OVCAR3 (cell line): ENCODE measurements around the genes STK11 and DAZAP1.

DNA sequence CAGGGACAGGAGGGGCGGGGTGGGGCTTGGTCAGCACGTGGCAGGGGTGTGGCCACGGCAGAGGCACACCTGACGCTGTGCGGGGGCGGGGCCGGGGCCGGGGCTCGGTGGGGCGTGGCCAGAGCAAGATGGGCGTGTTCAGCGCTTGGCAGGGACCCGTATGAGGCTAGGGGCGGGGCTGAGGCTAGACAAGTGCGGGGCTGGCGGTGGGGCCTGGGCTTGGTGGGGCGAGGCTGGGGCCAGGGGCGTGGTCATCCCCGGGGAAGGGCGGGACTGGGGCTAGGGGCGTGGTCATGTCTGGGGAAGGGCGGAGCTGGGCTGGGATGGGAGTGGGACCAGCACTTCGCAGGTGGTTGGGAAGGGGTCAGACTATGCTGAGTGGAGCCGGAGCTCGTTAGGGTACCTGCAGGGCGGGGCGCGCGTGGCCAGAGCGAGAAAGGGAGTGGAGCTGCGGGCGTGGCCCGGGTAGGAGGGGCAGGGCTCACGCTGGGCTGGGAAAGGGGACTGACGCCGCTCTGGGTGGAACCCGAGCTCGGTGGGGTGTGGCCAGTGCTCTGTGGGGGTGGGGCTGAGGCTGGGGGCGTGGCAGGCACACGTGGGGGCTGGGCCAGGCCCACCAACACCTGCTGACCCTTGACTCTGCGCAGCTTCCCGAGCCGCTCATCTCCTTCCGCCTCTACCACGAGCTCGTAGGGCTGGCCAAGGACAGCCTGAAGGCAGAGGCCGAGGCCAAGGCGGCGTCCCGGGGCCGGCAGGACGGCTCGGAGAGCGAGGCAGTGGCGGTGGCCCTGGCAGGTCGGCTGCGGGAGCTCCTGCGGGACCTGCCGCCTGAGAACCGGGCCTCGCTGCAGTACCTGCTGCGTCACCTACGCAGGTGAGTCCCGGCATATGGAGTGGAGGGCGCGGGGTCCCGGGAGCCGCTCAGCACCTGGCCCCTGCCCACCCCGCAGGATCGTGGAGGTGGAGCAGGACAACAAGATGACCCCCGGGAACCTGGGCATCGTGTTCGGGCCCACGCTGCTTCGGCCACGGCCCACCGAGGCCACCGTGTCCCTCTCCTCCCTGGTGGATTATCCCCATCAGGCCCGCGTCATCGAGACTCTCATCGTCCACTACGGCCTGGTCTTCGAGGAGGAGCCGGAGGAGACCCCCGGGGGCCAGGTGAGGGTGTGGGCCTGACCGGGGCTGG is 12.6 kb downstream of the POLR2E start:
- RRBS: 14% methylated on average over 30 of the region's 87 CpGs

DNA sequence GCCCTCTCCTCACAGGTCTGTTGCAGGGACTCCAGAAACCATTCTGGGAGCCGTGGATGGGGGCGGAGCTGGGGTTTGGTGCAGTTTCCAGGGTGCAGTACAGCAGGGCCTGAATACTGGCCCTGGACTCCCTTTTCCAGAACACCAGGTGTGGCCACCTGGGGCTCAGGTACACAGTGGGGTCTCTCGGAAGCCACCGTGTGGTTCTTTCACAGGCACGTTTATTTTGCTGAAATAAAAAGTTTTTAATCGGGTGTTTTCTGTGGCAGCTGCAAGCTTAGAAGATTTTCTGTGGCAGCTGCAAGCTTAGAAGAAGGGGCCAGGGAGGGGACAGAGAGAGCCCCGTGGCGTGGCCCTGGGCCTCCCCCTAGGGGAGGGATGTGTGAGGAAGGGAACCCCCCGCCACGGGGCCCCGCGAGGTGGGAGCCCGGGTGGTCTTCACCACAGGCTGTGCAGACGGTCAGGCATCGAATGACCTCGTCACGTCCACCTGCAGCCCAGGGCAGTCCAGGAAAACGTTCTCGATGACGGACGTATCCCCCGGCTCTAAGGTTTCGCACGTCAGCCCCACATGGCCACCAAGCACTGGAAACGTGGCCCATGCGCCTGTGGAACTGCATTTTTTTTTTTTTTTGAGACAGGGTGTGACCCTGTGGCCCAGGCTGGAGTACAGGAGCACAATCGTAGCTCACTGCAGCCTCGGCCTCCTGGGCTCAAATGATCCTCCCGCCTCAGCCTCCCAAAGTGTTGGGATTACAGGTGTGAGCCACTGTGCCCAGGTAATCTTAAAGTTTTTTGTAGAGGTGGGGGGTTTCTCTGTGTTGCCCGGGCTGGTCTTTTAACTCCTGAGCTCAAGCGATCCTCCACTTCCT is 8.6 kb downstream of the POLR2E start:
- RRBS: 97% methylated on average over 7 of the region's 31 CpGs

DNA sequence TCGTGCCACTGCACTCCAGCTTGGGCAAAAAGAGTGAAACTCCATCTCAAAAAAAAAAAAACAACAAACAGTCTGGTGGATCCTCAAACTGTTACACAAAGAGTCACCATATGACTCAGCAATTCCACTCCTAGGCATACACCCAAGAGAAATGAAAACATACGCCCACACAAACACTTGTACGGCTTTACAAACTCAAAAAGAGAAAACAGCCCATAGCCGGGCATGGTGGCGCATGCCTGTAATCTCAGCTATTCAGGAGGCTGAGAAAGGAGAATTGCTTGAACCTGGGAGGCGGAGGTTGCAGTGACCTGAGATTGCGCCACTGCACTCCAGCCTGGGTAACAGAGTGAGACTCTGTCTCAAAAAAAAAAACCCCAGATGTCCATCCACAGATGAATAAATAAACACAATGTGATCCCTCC is 4.2 kb upstream of the GPX4 start:
- RRBS: no CpG with 5 or more reads among the region's 7 CpGs

DNA sequence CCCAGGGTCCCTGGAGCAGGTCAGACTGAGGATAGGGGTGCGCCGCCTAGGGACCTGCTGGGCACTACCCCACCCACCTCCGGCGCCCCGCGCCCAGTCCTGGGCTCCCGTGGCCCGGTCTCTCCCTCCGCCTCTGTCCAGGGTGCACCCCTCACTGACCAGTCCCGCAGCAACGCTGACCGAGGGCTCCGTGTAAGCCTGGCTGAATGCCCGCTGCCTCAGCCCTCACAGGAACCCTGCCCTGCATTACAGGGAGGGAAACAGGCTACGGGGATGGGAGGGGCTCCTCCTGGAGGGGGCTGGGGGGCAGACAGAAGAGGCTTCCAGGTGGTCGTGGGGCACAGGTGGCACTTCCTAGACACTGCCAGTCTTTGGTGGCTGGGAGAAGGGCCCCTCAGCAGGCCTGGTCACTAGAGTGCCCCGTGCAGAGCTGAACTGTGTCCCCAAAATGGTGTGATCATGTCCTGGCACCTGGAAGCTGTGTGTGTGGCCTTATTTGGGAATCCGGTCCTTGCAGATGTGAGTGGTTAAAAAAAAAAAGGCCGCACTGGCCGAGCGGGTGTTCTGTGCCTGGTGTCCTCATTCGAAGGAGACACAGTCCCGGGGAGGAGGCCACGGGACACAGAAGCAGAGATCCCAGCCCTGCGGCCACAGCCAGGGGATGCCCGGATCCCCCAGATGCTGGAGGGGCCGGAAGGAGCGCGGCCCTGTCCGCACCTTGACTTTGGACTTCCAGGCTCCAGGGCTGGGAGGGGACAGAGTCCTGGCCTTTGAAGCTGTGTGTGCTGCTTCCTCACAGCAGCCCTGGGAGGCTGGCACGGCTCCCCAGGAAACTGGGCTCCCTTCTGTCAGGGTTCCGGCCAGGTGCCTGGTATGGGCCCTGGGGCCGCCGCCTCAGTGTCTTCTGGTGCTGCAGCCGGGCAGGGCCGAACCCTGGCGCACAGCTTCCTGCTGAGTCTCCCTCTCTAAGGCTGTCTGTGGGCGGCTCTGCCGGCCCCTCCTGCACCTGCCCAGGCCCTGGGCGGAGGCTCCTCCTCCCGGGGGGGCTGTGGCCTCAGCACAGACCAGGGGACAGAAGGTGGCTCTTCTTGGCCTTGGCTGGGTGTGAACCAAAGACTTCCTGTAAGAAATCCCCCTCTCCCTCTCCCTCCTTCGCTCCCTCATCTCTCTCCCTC is 32.1 kb downstream of the GPX4 start:
- RRBS: 90% methylated on average over 20 of the region's 42 CpGs

GRCh38 chr19:1146874-1147262 is 27.2 kb downstream of the SBNO2 start:
- RRBS: no CpG with 5 or more reads among the region's 15 CpGs

DNA sequence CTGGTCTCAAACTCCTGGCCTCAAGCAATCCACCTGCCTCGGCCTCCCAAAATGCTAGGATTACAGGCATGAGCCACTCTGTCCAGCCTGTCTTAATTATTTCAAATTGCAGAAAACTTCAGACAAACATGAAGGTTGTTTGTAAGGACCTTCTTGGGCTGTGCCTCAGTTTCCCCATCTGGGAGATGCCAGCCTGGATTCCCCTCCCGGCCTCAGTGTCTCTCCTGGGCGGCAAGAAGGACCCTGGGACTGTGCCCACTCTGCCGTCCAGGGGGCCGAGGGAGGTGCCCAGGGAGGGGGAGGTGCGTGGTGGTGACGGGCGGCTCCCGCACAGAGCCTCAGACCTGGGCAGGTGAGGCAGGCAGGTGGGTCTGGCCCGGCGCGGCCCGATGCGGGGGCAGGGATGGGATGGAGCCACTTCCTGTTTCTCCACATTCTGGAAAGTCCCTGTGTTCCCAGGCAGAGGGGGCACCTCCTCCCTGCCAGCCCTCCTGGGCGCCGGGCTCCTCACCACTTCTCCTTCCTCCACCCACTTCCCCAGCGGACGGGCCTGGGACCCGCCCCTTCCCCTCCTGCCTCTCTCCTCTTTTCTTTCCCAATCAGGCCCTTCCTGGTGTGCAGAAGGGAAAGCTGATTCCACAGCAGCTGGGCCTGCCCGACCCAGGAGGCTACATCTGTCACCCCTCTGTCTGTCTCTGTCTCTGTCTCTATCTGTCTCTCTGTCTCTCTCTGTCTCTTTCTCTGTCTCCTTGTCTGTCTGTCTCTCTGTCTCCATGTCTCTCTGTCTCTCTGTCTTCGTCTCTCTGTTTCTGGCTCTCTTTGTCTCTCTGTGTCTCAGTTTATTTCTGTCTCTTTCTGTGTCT is 6.3 kb upstream of the SBNO2 start:
- RRBS: 0% methylated on average over 2 of the region's 21 CpGs

GRCh38 chr19:1192402-1192710 is 13.2 kb upstream of the STK11 start:
- RRBS: no CpG with 5 or more reads among the region's 13 CpGs

DNA sequence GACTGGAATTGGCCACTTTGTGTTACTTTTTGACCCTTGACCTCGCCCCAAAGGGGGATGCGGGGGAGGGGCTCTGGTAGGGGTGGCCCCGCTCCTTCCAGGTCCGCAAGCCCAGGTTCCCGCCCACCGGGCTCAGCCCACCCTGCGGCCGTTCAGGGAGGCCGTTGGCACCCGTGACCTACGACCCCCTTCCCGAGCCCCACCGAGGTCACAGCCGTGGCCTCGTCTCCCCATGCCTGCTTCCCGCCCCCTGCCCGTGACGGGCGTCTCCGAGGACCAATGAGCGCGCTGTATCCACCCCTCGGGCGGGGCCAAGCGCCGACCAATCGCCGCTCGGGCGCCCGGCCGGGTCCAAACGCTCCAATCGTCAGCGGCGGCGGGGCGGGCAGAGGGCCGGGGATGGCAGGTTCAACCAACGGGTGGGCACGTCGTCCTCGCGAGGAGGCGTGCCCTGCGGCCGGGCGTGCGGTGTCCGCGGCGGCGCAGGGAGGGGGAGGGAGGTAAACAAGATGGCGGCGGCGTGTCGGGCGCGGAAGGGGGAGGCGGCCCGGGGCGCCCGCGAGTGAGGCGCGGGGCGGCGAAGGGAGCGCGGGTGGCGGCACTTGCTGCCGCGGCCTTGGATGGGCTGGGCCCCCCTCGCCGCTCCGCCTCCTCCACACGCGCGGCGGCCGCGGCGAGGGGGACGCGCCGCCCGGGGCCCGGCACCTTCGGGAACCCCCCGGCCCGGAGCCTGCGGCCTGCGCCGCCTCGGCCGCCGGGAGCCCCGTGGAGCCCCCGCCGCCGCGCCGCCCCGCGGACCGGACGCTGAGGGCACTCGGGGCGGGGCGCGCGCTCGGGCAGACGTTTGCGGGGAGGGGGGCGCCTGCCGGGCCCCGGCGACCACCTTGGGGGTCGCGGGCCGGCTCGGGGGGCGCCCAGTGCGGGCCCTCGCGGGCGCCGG is at the start of gene STK11:
Gene STK11, plus strand, starts transcription at position 498 of the 940 bp plus-strand sequence.
- RRBS: 4% methylated on average over 58 of the region's 129 CpGs

DNA sequence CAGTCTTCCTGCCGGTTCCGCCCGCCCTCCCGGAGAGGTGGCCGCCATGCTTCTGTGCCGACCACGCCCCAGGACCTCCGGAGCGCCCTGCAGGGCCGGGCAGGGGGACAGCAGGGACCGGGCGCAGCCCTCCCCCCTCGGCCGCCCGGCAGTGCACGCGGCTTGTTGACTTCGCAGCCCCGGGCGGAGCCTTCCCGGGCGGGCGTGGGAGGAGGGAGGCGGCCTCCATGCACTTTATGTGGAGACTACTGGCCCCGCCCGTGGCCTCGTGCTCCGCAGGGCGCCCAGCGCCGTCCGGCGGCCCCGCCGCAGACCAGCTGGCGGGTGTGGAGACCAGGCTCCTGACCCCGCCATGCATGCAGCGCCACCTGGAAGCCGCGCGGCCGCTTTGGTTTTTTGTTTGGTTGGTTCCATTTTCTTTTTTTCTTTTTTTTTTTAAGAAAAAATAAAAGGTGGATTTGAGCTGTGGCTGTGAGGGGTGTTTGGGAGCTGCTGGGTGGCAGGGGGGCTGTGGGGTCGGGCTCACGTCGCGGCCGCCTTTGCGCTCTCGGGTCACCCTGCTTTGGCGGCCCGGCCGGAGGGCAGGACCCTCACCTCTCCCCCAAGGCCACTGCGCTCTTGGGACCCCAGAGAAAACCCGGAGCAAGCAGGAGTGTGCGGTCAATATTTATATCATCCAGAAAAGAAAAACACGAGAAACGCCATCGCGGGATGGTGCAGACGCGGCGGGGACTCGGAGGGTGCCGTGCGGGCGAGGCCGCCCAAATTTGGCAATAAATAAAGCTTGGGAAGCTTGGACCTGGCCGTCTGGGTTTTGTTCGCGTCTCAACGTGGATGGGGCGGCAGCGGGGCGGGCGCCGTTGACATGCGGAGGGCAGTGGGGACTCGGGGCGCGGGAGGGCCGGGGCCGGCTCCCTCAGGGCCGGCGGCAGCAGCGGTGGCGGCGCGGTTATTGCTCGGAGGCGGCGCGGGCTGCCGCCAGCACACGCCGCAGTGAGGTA is 9.9 kb downstream of the CBARP start:
- RRBS: 77% methylated on average over 23 of the region's 95 CpGs

- RRBS: 40% methylated on average over 1 of the region's 22 CpGs
Observed at GRCh38 chr19:1239629-1240126, 1.9 kb upstream of the ATP5F1D start.

DNA sequence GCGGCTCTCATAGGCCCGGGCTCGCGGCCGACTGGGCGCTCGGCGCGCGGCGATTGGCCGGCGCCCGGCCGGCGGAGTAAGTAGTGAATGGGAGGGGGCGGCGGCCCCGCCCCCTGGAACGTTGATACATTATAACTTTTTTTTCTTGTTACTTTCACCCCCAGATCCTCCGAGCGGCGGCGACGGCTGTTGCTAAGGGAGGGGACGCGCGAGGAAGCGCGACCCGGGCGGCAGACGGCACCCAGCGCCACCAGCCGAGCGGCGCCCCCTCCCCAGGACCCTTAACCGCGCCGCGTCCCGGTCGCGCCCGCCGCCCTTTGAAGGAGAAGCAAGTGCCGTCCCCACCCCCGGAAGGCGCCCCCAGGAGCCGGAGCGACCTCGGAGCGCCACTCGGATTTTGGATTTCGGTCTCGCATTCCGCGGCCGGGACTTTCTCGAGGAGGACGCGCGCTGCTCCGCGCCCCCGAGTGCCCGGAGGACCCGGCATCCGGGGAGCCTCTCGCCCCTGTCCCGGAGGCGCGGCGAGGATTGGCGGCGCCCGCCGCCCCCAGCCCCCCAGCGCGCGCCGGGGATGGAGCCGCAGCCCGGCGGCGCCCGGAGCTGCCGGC is 1.4 kb downstream of the MIDN start:
- RRBS: 3% methylated on average over 58 of the region's 88 CpGs

DNA sequence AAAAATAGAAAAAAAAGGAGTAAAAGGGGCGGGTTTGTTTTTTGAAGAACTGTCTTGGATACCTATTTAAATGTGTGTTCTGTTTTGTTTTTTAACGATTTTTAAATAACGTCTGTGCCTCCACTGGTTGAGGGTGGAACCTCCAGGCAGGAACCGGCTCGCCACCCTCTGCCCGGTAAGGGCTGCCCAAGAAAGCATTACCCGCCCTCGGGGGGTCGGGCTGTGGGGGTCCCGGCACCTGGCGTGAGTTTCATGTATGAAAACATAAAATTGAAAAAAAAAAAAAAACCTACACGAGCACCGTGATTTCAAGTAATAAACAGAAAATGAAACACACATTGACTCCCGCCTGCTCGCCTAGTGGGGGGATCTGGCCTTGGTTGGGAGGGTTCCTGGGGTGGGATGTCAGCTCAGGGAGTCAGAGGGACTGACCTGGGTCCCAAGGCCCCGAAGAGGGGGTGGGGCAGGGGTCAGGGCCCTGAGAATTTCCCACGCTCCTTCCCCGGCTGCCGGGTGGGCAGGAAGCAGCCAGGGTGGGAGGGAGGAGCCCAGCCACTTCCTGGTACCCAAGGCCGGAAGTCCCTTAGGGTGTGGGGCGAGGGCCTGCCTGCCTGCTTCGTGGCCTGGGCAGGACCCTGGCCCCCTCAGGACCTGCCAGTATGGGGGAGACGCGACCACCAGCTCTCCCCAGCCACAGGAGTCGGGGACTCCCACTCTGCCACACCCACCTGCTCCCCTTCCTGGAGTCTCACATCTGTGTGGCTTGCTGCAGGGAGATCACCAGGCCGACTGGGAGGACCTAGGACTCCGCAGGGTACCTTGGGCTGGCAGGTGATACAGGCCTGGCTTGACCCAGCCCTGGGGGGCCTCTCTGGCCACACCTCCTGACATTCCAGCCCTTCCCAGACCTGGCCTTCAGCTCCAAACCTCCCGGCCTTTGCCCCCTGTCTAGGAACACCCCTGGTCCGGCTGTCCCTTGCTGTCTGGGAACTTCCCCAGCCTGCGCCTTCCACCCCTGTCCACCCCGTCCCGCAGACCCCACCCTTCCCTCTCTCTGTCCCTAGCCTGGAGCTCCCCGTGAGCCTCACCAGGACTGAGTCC is 10.0 kb upstream of the CIRBP start:
- RRBS: 18% methylated on average over 8 of the region's 33 CpGs

GRCh38 chr19:1266292-1267330 is 2.5 kb upstream of the CIRBP start:
- RRBS: 4% methylated on average over 43 of the region's 121 CpGs

DNA sequence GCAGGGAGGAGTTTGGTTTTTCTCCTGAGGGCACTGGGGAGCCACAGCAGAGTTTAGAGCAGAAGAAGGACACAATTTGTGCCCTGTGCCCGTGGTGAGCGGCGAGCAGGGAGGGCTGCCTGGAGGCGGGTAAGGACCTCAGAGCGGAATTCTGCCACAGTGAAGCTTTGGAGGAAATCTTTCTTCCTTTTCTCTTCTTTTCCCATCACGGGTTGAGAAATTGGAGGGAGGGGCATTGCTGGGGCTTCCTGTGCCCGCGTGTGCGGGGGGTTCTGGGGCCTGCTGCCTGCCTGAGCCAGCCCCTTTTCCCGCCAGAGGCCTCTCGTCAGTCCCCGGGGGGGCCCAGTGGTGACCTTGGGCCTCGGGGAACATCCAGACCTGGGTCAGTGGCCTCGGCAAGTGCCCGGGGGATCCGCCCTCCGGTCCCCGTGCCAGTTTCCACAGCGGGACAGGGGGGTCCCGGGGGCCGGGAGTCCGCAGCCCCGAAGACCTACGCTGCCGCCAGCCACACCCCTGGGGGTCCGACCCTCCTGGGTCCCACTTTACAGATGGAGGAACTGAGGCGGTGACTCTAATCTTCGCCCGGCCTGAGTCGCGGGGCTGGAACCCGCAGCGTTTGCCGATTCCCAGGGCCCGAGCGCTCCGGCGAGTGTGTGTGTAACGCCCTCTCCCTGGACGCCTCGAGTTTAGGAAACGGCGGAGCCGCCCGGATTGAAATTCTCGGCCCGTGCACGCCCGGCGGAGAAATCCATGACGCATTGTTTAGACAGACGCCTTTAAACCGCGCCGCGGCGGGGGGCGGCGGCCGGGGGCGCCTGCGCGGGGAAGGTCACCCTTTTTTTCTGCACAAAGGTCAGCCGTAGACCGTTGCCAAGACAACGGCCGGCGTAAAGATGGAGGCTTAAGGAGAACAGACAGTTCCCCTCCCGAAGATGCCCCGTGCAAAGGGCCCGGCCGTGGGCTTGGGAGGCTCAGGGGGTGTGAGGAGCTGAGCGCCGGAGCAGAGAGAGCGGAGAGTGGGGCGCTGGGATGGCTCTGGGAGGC is 29.9 kb upstream of the PWWP3A start:
- RRBS: 13% methylated on average over 51 of the region's 76 CpGs

- RRBS: 96% methylated on average over 3 of the region's 31 CpGs
Observed at GRCh38 chr19:1387653-1388347, 4.1 kb downstream of the NDUFS7 start.

GRCh38 chr19:1406529-1406879 is 882 bp upstream of the DAZAP1 start:
- RRBS: 8% methylated on average over 5 of the region's 13 CpGs

GRCh38 chr19:1407367-1408469 is at the start of gene DAZAP1:
DAZAP1 (plus strand) TSS chr19:1407586.
- RRBS: 4% methylated on average over 54 of the region's 163 CpGs

DNA sequence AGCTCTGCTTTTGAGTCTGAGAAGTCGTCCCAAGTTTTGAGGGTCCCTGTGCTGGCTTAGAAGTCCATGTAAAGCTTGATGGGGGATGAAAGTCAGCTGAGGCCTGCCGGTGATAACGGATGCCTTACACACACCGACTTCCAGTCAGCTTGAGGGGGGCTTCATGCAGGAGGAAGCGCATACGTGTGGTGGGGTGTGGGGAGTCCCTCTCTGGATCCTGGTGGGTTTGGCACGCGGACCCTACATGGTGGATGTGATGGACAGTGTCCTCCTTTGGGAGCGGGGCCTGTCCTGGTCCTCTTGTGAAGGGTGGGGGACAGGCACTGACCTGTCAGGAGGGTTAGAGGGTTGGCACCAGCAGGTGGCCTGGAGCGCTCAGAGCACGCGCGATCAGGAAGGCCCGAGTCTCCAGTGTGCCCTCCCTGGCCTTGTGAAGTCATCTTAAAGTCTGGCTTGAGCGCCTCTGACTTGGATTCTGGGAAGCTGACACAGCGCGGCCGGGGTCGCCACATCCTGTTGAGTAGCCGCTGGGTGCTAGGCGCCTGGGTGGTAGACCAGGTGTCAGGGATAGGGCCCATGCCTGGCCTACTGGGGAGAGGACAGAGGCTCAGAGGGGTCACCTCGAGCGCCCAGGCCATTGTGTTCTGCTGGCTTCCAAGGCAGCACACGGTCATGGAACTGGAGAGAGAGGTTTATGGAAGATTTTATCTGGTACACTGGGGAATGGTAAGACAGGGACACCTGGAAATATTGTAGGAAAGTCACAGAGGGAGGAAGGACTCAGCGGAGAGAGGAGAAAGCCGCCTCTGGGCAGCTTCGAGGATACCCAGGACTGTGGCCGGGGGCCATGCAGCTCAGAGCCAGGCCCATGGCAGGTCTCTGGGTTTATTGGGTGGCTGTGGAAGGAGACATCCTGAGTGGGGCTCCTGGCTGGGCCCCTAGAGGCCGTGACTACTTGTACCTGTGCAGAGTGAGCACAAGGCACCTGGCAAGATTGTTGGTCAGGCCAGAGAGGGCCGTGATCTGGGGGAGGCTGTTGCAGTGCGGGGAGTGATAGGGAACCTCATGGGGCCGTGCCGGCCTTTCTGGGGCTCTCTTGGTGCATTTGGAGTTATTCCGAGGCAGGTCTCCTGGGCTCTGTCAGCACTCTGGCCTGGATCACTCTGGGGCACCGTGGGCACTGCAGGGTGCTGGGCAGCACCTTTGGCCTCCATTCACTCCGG is 3.1 kb downstream of the DAZAP1 start:
- RRBS: no CpG with 5 or more reads among the region's 36 CpGs

DNA sequence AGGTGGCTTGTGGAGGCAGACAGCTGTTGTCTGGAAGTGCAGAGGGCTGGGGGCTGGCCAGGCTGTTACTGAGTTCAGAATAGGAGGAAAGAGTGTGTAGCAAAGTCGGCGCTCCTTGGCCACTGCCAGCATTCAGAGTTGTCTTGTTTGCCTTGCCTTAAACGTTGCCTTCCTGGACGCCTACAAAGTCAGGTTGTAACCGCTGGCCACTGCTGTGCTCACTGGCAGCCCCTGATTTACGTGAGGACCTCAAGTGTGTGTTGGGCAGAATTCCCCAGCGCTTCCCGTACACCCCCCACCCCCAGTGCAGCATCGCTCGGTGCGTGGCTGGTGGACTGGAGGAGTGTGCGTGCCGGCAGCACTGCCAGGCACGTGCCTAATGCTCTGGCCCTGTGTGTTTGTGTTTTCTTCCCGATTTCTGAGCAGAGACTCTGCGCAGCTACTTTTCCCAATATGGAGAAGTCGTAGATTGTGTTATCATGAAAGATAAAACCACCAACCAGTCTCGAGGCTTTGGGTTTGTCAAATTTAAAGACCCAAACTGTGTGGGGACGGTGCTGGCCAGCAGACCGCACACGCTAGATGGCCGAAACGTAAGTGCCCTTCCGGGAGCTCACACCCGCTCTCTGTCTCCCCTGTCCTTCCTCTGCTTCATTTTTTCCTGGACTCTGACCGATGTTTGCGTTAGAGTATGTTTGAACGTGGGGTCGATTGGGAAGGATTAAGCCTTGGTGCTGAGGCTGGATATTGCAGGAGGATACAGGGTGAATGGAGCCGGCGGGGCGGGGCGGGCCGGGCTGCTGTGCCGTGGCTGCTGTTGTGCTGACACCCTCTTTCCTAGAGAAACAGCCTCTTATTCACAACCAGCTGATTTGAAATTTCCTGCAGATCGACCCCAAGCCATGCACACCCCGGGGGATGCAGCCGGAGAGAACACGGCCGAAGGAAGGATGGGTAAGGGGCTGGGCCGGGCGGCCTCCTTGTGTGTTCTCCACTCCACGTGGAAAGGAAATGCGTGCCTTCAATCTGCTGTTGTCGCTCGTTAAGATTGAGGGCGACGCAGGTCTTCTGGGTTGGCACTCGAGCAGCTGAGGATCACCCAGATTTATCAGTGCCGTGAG is 10.8 kb downstream of the DAZAP1 start:
- RRBS: 100% methylated on average over 2 of the region's 50 CpGs

- RRBS: no CpG with 5 or more reads among the region's 22 CpGs
Observed at GRCh38 chr19:1427811-1428716, 10.1 kb upstream of the RPS15 start.